AG09309 (cell line): Measurements from ENCODE around the genes SMG5 and GLMP.

DNA sequence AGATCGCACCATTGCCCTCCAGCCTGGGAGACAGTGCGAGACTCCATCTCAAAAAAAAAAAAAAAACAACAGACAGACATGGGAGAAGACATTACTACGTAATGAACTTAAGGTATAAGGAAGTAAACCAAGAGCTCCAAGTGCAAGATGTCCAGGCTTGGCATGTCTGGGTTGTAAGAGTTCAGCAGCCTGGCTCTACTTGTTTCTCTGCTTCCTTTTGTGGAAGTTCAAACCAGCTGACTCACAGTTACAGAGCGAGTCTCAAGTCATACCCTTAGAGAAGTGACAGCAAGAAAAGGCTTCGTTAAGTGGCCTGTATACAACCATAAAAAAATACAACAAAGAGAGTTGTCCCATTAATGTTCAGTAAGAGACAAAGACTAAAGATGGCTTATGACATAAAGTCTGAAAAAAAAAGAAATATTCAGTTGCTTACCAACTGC is 1.3 kb downstream of the RIT1 start:
- RRBS: no CpG with 5 or more reads among the region's 5 CpGs

GRCh38 chr1:155929118-155929527 is 5.1 kb downstream of the KHDC4 start:
- RRBS: no CpG with 5 or more reads among the region's 5 CpGs

GRCh38 chr1:155932111-155932669 is 2.0 kb downstream of the KHDC4 start:
- RRBS: no CpG with 5 or more reads among the region's 2 CpGs

DNA sequence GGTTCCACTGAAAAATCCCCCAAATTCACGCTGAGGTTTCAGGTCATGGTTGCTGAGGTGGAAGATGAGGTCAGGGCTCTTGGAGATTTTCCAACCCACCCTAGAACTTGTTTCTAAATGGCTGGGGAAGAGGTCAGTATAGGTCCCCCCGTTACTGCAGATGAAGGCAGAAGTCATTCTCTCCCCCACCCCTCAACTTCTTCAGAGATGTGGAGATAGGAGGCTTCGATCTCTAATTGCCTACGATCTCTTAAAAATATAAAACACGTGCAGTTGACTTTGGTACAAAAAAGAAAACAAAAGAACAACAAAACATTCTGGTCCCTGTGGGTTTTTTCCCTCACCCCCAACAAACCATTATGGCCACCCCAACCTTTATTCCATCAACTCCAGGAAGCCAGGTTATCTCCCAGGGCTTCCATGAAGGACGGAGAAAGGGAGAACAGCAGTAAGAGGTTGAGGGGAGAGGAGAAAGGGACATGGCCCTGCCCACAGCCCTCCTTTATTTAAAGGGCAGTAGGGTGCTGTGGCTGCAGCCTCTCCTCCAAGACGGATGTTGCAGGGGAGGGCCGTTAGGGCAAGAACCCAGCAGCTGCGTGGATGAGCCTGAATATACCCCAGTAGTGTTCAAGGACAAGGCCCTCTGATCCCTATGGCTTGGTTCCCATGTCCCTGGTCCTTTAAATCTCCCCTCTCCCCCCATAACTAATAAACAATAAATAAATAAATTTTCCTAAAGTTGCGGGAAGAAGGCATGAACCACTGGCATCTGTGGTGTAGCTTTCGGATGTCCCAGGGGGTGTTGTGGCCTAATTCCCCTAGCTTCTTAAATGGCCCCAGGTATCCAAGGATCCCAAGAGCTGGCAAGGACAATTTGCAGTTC is 5.8 kb downstream of the RXFP4 start:
- RRBS: no CpG with 5 or more reads among the region's 11 CpGs

- RRBS: no CpG with 5 or more reads among the region's 10 CpGs
Observed at GRCh38 chr1:155989194-155989849, 11.0 kb upstream of the ARHGEF2 start.

GRCh38 chr1:156036350-156036761 is 15.6 kb upstream of the SSR2 start:
- RRBS: no CpG with 5 or more reads among the region's 2 CpGs

GRCh38 chr1:156081787-156082330 is 406 bp downstream of the MEX3A start:
- RRBS: no CpG with 5 or more reads among the region's 23 CpGs

DNA sequence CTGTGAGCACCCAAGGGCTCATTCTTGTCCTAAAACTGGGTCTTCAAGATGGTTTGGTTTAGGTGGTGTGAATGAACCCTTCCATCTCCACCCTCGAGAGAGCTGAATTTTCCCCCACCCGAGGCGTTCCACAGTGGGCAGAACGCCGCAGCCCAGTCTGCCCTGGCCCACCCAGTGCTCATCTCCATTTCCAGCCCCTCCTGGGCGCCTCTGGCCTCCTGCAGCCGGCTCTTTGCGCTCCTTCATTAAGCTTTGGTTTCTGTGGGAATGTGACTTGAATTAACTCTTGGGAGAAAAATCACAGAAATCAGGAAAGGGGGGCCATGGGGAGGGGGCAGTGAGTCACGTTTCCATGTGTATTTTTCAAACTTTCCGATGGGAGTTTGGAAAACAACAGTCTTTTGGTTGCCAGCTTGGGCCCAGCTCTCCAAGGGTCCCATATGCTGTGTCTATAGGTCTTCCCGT is 12.0 kb upstream of the LMNA start:
- RRBS: no CpG with 5 or more reads among the region's 11 CpGs

- RRBS: no CpG with 5 or more reads among the region's 2 CpGs
Observed at GRCh38 chr1:156129459-156129693, 14.9 kb downstream of the LMNA start.

DNA sequence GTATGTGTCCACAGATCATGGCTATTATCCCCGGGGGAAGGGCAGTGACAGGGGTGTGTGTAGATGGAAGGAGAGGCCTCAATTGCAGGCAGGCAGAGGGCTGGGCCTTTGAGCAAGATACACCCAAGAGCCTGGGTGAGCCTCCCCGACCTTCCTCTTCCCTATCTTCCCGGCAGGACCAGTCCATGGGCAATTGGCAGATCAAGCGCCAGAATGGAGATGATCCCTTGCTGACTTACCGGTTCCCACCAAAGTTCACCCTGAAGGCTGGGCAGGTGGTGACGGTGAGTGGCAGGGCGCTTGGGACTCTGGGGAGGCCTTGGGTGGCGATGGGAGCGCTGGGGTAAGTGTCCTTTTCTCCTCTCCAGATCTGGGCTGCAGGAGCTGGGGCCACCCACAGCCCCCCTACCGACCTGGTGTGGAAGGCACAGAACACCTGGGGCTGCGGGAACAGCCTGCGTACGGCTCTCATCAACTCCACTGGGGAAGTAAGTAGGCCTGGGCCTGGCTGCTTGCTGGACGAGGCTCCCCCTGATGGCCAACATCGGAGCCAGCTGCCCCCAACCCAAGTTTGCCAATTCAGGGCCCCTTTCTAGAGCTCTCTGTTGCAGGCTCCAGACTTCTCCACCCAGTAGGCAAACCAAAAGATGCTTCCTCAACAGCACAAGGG is 16.5 kb upstream of the SEMA4A start:
- RRBS: 91% methylated on average over 3 of the region's 15 CpGs

DNA sequence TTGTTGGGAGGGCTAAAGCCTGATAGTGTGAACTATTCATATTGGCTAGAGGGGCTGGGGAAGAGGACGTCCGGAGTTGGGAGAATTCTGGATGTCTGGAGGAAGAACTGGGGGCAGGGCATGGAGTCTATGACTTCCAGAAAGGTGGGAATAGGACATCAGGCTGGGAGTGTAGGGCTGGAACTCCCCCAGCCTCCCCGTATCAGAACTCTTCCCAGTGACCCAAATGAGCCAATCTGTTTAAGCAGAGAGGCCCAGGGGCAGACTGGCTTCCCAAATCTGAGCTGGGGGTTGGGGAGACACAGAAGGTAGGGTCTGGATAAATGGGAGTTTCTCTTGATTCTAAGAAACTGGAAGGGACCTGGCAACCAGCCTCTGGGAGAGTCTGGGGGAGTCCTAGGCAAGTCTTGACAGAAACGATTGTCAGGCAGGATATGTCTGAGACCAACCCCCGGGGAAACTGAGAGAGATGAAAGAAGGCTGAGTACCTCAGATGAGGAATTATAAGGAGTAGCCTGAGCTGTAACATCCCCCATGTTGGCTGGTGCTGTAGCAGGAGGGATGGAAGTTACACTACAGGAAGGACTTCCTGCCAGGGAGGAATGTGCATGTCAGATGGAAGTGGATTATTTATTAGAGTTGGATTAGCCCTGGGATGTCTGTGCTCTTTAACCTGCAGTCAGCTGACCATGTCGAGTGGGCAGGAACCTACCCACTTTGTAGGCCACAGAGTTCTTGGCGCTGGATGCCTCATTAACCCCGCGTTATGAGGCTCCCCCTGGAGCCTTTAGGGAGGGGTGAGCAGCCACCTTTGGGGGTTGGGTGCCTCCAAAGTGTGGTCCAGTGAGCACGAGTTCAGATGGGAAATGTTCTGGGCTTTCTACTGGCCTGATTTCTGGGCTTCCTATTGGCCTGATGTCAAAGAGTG is 942 bp upstream of the SEMA4A start:
- RRBS: no CpG with 5 or more reads among the region's 10 CpGs

- RRBS: no CpG with 5 or more reads among the region's 60 CpGs
Observed at GRCh38 chr1:156160694-156161933, 7.7 kb downstream of the SEMA4A start.

GRCh38 chr1:156198674-156199249 is 4.9 kb downstream of the SLC25A44 start:
- RRBS: no CpG with 5 or more reads among the region's 7 CpGs

DNA sequence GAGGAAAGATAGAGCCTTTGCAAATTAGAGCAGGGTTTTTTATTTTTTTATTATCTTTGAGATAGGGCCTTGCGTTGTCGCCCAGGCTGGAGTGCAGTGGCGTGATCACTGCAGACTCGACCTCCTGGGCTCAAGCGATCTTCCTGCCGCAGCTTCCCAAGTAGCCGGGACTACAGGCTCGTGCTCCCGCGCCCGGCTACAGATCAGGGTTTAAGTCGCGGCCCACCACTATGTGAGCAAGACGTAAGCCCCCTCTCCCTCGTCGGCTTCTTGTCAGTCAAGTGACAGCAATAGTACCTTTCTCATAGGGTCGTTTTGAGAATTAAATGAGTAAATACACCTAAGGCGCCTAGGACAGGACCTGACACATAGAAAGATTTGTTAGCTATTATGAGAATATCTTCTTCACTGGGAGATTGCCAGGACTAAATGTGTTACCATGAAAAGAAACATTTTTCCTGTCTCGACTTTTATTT is 663 bp downstream of the PMF1 start:
- RRBS: no CpG with 5 or more reads among the region's 19 CpGs

DNA sequence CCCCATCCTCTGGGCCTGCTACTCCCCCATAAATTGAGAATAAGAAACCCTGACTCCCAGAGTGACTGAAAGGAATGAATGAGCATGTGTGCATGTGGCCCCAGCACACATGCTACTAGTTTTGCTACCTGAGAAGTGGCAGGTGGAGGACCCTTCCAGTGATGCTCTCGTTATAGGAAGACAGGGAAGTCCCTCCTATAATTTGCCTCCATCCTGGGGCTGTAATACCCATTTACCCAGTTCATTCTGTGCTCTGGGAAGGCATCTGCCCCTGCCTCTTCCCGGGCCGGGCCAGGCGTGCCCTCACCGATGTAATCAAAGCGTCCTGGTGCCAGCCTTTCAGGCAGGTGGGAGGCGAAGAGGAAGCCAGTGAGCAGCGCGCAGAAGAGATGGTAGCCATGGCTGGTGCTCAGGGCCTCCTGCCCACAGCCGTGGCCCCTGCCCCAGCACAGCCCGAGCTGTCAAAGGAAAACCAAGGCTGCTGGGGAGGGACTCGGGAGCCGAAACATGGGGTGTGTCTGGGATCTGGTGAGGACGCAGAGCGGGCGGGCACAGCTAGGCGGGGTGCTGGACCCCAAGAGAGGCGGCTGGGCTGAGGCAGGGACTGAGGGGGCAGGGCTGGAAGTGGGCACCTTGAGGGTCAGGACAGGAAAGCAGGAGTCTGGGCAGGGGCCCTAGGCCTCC is 2.6 kb downstream of the BGLAP start:
- RRBS: no CpG with 5 or more reads among the region's 18 CpGs

- RRBS: 3% methylated on average over 14 of the region's 62 CpGs
Observed at GRCh38 chr1:156282075-156283241, at the start of gene SMG5. Gene SMG5, minus strand, starts transcription at chr1:156282825.

DNA sequence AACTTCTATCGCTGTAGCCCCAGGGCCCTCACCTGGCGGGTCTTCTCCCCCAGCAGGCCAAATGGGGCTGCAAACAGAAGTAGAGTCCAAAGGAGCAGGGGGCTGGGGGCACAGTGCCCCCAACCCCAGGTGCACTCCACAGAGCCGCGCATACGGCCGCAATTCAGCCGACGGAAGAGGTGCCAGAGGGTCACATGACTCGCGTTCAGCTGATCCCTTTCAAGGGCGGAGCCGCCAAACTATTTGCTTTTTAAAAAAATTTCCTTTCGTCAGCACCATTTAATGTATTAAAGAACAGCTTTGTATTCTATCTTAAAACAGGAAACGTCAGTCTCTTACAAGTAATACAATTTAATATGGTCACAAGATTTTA is at the start of gene GLMP:
TSS of gene GLMP (minus strand) at position 186 of the 373 bp plus-strand sequence.
- RRBS: no CpG with 5 or more reads among the region's 14 CpGs

- RRBS: no CpG with 5 or more reads among the region's 9 CpGs
Observed at GRCh38 chr1:156497524-156498671, 2.7 kb downstream of the MEF2D start.

DNA sequence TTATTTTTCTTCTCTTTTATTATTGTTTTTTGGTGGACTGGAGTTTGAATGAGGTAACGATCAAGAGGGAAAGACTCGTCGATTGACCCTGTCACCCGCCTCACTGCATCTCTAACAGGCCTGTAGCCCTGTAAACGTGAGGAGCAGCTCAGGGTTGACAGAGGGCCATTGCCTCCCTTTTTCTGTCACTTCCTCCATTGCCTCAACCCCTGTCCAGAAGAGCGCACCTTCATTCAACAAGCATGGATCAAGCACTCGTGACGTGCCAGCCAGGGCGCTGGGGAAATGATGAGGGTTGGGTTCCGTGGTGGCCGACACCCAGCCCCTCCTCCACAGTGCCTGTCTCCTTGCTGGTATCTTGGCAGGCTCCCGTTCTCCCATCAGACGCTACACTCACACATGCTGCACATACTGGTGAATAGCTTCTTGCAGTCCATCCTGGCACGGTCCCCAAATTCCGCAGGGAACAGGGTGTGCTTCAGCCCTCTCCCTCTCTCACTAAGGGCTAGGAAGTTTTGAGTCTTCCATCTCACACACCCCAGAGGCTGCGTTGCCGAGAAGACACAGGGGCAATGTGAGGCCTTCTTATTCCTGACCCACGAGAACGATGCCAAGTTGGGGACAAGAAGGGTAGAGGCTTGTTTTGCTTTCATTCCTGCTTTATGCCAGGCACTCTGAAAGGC is 10.0 kb upstream of the MEF2D start:
- RRBS: no CpG with 5 or more reads among the region's 19 CpGs

- RRBS: no CpG with 5 or more reads among the region's 4 CpGs
Observed at GRCh38 chr1:156571109-156572036, 992 bp downstream of the IQGAP3 start.